ENCODE measurements around the gene NTRK2.

GRCh38 chr9:82558769-82559402 lies 504.1 kb downstream of the RASEF start:
- PRO-cap: no peak
CAGE:
- cytosol, long polyA minus RNA: no peak
- cytosol, long polyA plus RNA: no peak
- long polyA plus RNA: no peak
- nucleus, long polyA minus RNA: no peak
- nucleus, long polyA plus RNA: no peak

GRCh38 chr9:82582634-82583125 lies 480.3 kb downstream of the RASEF start:
- PRO-cap: no peak
CAGE:
- cytosol, long polyA minus RNA: no peak
- cytosol, long polyA plus RNA: no peak
- long polyA plus RNA: no peak
- nucleus, long polyA minus RNA: no peak
- nucleus, long polyA plus RNA: no peak

GRCh38 chr9:83005764-83006698 lies 56.9 kb downstream of the RASEF start:
- PRO-cap: no peak
CAGE:
- cytosol, long polyA minus RNA: no peak
- cytosol, long polyA plus RNA: no peak
- long polyA plus RNA: no peak
- nucleus, long polyA minus RNA: no peak
- nucleus, long polyA plus RNA: no peak

DNA sequence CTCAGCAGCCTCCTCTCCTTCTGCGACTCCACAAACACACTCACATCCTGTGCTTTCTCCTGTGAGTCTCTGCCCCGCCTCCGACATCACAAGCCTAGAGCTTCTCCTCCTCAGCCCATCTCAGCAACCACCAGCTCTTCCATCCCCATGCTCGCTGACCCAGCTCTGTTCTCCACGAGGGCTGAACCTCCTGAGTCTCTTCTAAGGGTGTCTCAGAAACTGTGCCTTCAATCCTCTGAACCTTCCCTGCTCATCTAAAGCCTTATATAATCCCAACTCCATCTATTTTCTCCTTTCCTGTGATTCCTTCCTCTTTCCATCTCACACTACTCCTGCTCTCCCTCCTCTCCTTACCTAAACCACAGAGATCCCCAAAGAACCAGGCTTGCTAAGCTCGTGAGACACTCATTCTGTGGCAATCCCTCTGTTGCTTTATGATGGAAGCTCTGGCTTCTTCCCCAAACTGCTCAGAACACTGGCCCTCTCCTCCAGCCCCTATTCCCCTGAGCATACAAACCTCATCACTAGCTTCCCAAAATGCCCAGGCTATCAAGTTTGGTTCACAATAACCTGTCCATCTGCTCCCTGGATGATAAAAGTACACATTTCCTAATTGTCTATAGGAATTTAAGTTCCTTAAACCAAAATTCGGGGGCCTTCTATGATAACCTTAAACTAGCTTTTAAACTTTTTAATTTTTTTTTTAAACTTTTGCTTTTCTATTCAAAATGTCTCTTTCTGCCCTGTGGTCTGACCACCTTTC lies 55.1 kb downstream of the RASEF start:
- PRO-cap: no peak
CAGE:
- cytosol, long polyA minus RNA: no peak
- cytosol, long polyA plus RNA: no peak
- long polyA plus RNA: no peak
- nucleus, long polyA minus RNA: no peak
- nucleus, long polyA plus RNA: no peak

GRCh38 chr9:83220088-83220426 lies 157.1 kb upstream of the RASEF start:
- PRO-cap: no peak
CAGE:
- cytosol, long polyA minus RNA: no peak
- cytosol, long polyA plus RNA: no peak
- long polyA plus RNA: no peak
- nucleus, long polyA minus RNA: no peak
- nucleus, long polyA plus RNA: no peak

GRCh38 chr9:83624338-83624782 lies 1.4 kb downstream of the IDNK start:
- PRO-cap: no peak
CAGE:
- cytosol, long polyA minus RNA: no peak
- cytosol, long polyA plus RNA: no peak
- long polyA plus RNA: no peak
- nucleus, long polyA minus RNA: no peak
- nucleus, long polyA plus RNA: no peak

DNA sequence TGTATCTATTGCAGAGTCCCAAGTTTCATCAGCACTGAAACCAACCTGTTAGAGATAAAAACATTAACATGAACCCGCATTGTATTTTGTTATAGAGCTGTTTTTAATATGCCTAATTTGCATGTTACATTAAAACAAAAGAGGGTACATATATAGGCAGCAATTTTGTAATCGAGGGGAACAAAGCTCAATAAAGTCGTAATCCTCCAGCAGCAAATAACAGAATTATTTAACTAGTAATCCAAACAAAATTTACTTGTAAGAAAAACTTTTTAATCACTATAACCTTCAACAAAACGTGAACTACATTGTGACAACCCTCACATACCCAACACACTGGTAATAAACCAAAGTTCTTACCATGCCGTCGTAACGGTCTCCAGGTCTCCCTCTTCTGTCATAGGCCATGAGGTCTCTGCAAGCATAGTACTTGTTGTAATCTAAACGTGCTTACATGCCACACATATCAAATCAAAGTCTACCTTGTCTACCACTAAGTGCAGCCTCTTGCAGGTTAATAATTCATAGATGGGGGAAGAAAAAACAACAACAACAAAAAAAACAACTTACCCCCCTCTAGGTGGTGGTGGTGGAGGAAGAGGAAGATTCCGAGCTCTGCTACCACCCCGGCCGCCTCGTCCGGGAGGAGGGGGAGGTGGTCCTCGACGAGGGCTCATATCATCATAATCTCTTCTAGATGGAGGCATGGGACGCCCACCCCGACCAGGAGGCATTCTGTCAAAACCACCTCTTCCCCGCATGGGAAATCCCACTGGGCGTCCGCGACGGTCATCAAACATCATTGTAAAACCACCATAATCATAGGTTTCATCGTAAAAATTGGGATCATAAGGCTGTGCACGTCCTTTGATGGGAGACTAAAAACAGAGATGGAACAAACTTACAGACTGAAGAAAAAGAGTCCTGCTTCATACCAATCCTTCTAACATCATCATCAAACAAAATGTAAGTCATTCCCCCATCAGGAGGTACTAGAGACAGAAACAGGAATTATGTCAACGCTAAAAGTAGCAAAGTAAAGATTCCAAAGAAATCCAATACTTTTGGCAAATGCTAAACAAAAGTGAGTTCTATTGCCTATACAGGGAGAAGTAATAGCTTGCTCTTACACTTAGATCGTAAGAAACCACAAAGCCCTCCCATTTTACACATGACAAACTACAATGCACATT lies 8.3 kb downstream of the HNRNPK start:
- PRO-cap: no peak
CAGE:
- cytosol, long polyA minus RNA: no peak
- cytosol, long polyA plus RNA: no peak
- long polyA plus RNA: no peak
- nucleus, long polyA minus RNA: no peak
- nucleus, long polyA plus RNA: start-site peak on the minus strand centred at position 574 of the sequence, 10 bp wide, 264 and 168 reads in 2 replicates

GRCh38 chr9:84207312-84207893 lies 133.2 kb downstream of the SLC28A3 start:
- PRO-cap: no peak
CAGE:
- cytosol, long polyA minus RNA: no peak
- cytosol, long polyA plus RNA: no peak
- long polyA plus RNA: no peak
- nucleus, long polyA minus RNA: no peak
- nucleus, long polyA plus RNA: no peak

- PRO-cap: no peak
CAGE:
- cytosol, long polyA minus RNA: no peak
- cytosol, long polyA plus RNA: no peak
- long polyA plus RNA: no peak
- nucleus, long polyA minus RNA: no peak
- nucleus, long polyA plus RNA: no peak
Observed at GRCh38 chr9:84669068-84670119, at the start of gene NTRK2. Gene NTRK2, plus strand, starts transcription at chr9:84669729.

DNA sequence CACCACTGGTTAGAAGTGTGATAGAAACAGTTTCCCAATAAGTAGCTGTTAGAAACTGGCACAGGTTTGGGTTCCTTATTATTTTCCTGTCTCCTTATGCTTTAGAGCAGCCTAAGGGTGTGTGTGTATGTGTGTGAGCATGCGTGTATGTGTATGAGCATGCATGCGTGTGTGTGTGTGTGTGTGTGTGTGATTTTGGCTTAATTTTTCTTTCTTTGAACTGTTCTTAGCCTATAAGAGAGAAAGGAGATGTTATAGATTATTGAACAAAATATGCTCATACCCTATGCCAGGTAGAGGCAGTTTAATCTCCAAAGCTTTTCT lies 160.8 kb downstream of the NTRK2 start:
- PRO-cap: no peak
CAGE:
- cytosol, long polyA minus RNA: no peak
- cytosol, long polyA plus RNA: no peak
- long polyA plus RNA: no peak
- nucleus, long polyA minus RNA: no peak
- nucleus, long polyA plus RNA: no peak

DNA sequence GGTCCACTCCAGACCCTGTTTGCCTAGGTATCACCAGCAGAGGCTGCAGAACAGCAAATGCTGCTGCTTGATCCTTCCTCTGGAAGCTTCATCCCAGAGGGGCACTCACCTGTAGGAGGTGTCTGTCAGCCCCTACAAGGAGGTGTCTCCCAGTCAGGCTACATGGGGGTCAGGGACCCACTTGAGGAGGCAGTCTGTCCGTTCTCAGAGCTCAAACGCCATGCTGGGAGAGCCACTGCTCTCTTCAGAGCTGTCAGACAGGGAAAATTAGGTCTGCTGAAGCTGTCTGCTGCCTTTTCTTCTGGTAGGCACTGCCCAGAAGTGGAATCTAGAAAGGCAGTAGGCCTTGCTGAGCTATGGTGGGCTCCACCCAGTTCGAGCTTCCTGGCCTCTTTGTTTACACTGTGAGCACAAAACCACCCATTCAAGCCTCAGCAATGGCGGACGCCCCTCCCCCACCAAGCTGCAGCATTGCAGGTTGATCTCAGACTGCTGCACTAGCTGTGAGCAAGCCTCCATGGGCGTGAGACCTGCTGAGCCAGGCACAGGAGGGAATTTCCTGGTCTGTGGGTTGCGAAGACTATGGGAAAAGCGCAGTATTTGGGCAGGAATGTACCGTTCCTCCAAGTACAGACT lies 18.7 kb downstream of the AGTPBP1 start:
- PRO-cap: no peak
CAGE:
- cytosol, long polyA minus RNA: no peak
- cytosol, long polyA plus RNA: no peak
- long polyA plus RNA: no peak
- nucleus, long polyA minus RNA: no peak
- nucleus, long polyA plus RNA: no peak

- PRO-cap: no peak
CAGE:
- cytosol, long polyA minus RNA: start-site peak on the minus strand at chr9:86035502-86035512, 19 reads
- cytosol, long polyA plus RNA: no peak
- long polyA plus RNA: no peak
- nucleus, long polyA minus RNA: no peak
- nucleus, long polyA plus RNA: no peak
Observed at GRCh38 chr9:86035214-86035937, 64.0 kb downstream of the GOLM1 start.

DNA sequence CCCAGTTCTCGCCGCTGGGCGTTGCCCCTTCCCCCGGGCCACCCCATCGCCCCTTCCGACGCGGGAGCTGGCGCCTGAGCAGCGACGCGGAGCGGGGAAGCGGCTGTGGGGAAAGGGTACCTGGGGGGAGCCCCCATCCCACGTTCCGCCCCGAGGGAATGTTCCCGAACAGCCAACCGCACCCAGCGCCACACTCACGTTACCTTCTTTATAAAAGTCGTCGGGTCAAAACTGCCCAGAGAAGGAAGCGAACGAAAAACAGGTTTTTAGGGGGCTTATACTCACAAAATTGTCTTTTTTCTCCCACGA lies 336 bp upstream of the GOLM1 start:
- PRO-cap: no peak
CAGE:
- cytosol, long polyA minus RNA: no peak
- cytosol, long polyA plus RNA: no peak
- long polyA plus RNA: no peak
- nucleus, long polyA minus RNA: no peak
- nucleus, long polyA plus RNA: no peak

DNA sequence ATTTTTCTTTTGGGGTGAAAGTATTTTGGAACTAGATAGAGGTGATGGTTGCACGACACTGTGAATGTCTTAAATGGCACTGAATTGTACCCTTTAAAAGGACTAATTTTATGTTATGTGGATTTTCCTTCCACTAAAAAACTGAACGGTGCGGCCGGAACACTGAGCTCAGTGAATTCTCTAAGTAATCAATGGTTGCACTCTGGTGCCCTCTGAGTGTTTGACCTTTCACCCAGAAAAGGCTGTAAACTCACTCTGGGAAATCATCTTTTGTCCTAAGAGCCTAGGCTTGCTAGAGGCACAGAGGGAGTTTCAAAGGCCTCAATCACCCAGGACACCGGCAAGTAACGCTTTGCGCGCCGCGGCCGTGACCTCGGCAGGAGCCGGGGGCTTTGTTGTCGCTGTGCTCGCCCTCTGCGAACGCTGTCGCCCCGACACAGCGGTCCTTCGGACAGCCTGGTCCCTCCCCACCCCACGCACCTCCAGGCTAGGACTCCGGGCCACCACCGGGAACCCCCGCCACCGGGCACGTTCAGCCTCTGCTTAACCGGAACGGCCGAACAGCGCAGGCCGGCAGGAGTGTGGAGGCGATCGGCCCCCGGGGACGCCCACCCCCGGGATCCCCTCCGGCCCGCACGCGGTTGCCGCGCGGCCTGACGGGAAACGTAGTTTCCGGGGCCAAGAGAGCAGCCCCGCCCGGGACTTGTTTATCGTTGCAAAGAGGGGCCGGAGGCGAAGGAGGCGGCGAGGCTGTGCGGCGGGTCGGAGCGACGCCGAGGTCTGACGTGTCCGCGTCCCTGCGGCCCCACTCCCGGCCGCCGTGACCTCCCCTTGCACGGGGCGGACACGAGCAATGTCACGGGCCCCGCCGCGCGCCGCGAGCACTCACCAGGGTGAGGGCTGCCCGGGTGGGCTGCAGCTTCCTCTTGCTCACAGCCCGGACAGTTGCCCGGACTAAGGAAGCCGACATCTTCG lies 562 bp downstream of the ISCA1 start:
- PRO-cap: bidirectional peak, plus-strand start at position 718 of the sequence, minus-strand start at position 593 of the sequence
CAGE:
- cytosol, long polyA minus RNA: no peak
- cytosol, long polyA plus RNA: start-site peak on the minus strand centred at position 611 of the sequence, 113 bp wide, 42 and 20 reads in 2 replicates
- long polyA plus RNA: start-site peak on the minus strand centred at position 615 of the sequence, 81 bp wide, 41 and 35 reads in 2 replicates
- nucleus, long polyA minus RNA: no peak
- nucleus, long polyA plus RNA: no peak

GRCh38 chr9:86507484-86507706 lies 153.2 kb upstream of the TUT7 start:
- PRO-cap: no peak
CAGE:
- cytosol, long polyA minus RNA: no peak
- cytosol, long polyA plus RNA: no peak
- long polyA plus RNA: no peak
- nucleus, long polyA minus RNA: no peak
- nucleus, long polyA plus RNA: no peak

DNA sequence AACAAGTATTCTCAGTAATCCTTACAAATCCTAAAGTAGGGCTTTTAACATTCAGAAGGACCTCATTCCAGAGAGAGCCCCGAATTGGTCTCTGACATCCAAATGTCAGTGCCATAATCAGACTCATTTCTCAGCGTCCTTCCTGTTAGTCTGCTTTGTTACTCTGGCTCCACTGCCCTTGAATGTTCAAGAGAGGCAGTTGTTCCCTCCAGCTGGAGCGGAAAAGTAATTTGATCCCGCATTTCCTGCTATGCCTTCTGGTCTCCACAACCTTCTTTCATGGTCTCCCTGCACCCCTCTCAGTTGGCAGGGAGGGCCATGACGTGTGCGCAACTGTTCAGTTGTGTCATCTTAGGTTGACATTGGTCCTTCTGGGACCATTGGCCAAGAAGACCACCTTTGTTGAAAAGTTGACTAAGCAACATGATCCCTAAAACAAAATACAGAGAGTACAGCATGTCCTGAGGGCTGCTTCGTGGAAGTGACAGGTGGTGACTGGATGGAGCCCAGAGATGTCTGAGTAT lies 192.4 kb upstream of the TUT7 start:
- PRO-cap: no peak
CAGE:
- cytosol, long polyA minus RNA: no peak
- cytosol, long polyA plus RNA: no peak
- long polyA plus RNA: no peak
- nucleus, long polyA minus RNA: no peak
- nucleus, long polyA plus RNA: no peak

- PRO-cap: no peak
CAGE:
- cytosol, long polyA minus RNA: no peak
- cytosol, long polyA plus RNA: no peak
- long polyA plus RNA: no peak
- nucleus, long polyA minus RNA: no peak
- nucleus, long polyA plus RNA: no peak
Observed at GRCh38 chr9:86733808-86734433, 213.4 kb downstream of the GAS1 start.

DNA sequence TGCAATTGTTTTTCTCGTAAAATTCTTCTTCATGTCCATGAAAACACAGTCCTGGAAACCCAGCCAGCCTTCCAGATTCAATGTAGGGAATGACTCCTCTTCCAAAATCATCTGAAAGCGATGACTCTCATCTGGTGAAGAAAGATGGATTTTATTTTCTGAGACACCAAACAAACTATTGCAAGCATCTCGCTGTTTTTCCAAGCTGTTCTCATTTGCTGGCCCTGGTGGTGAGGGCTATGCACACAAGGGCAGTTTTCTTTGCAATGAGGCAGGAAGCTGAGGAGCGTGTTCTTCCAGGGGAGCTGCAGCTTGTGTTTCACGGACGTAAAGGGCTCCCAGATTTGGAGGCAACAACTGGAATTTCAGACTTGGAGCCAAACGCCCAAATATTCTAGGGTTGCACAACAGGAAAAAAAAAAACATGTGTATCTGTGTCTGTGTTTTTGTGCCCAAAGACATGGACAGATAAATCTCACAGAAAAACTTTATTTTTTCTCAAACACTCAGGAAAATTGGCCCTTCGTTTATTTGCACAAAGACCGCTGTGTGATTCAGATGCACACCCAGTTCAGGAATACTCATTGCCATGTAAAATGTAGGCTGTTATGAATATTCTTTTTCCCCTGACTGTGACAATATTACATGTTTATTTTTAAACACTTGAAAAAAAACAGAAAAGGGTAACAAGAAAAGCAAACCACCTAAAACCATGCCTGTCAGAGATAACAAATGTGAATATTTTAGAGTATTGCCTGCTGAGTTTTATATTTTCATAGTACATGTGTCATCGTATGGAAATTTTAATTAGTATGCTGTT lies 151.3 kb downstream of the GAS1 start:
- PRO-cap: no peak
CAGE:
- cytosol, long polyA minus RNA: no peak
- cytosol, long polyA plus RNA: no peak
- long polyA plus RNA: no peak
- nucleus, long polyA minus RNA: no peak
- nucleus, long polyA plus RNA: no peak

DNA sequence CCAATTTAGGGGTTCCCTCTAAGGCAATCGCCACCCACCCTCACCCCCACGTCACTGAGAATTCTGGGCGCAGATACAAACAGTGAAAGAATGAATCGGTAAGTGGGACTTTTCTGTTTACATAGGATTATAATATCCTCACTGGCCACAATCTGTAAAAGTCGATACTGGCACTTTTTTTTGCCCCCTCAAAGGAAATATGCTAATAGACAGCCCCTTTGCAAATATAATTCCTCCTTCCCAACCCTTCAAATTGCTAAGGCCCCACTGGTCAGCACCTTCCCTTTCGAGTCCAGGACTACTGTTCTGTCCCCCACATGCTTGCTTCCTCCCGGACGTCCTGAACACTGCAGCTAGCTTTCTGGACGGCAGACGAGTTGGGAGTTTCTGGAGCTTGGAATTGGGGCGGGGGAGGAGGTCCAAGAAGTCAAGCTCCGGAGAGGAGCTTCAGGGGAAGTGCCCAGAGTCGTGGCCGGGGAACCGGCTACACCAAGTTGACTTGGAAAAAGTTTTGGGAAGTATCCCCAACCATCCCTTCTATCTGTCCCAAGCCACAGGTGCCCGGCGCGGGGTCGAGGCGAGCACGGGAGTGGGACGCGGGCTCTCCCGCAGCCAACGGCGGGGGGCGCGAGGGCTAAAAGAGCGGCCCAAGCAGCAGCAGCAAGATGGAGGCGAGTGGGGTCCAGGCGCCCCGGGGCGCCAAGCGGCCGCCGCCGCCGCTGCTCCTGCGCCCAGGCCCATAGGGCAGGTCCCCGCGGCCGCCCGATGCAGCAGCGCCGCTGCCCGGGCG lies 2.0 kb downstream of the GAS1 start:
- PRO-cap: no peak
CAGE:
- cytosol, long polyA minus RNA: no peak
- cytosol, long polyA plus RNA: no peak
- long polyA plus RNA: no peak
- nucleus, long polyA minus RNA: no peak
- nucleus, long polyA plus RNA: no peak

- PRO-cap: no peak
CAGE:
- cytosol, long polyA minus RNA: no peak
- cytosol, long polyA plus RNA: no peak
- long polyA plus RNA: no peak
- nucleus, long polyA minus RNA: no peak
- nucleus, long polyA plus RNA: no peak
Observed at GRCh38 chr9:87499192-87499581, 1.5 kb downstream of the DAPK1 start.

Data from endothelial cell of umbilical vein (primary cell).